ENCODE results near the gene SERGEF.

DNA sequence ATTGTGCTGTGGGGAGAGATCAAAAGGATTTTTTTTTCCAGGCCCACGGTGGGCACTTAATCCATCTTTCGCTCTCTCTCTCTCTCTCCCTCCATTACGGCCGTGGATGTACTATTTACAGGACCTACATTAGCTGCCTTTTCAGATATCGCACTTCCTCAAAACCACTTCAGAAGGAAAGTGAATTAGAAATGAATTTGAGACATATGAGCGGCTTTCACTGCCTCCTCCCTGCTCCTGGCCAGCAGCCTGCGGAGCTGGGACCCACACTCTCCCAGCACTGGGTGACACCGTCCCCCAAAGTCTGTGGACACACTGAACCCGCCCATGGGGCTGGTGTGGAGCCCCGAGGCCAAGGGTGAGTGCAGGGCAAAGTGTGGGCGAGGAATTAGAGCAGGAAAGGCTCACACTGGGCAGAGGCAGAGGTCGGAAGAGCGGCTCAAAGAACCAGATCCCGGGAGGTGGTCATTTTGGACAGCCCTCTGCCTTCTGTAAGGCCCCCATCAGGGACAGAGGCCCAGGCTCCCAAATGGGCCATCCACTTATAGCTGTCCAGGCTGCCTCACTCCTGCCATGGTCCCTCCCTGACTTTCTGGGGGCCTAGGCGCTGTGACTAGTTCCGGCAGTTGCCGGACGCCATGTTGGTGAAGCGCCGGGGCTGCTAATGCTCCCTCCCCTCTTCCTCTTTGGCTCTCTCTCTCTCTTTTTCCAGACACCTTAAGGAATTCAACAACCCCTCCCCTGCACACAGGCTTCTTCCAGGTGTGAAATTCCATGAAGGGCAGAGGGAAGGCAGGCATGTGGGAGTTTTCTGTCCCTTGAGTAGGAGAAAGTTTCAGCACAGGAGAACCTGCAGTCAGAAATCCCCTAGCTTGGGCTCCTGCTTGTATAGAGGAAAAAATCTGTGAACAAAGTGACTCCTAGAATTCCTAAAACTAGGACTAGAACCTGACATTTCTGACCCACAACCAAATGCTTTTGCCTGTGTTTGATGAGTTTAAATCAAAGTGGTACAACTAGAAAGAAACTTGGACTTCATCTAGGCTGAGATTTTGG lies 445.7 kb downstream of the SOX6 start:
- PRO-cap, 2 experiments, result no peak in any of the 2 experiments

GRCh38 chr11:16186658-16187086 lies 169.7 kb downstream of the SOX6 start:
- PRO-cap, 2 experiments, result no peak in any of the 2 experiments

- PRO-cap, 2 experiments, result no peak in any of the 2 experiments
These were observed 162.5 kb downstream of the SOX6 start for GRCh38 chr11:16193636-16194554.

DNA sequence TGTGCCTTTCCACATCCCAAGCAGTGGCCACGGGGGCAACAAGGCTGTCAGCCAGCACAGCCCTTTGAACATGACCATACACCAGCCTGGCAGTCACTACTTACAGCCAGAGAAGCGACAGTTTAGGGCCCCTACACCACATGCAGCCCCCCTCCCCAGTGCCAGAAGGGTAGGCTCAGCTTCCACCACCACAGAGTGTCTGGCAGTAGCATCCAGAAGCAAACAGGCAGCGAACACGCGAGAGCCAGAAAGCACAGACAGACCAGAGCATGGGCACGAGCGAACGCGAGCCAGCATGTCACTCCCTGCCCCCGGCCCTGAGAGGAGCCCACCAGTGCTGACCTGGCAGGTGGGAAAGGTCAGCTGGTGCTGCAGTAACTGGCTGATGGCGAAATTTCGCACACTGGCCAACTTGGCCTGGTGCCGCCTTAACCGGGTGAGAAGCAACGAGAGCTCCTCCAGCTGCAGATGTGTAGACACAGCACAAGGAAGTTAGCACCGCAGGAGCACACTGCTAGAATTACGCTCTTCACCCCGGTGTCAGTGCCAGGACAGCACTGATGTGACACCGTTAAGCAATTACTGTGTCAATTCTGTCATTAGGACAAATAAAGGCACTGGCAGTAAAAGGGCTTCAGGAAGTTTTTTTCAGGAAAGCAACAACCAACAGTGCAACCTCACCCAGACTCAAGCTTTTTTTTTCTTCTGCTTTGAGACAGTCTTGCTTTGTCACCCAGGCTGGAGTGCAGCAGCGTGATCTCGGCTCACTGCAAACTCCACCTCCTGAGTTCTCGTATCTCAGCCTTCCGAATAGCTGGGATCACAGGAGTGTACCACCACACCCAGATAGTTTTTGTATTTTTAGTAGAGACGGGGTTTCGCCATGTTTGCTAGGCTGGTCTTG lies 76.6 kb downstream of the C11orf58 start:
- PRO-cap, 2 experiments, result no peak in any of the 2 experiments

GRCh38 chr11:17414073-17414676 lies 25.7 kb upstream of the KCNJ11 start:
- PRO-cap, 2 experiments, result no peak in any of the 2 experiments

DNA sequence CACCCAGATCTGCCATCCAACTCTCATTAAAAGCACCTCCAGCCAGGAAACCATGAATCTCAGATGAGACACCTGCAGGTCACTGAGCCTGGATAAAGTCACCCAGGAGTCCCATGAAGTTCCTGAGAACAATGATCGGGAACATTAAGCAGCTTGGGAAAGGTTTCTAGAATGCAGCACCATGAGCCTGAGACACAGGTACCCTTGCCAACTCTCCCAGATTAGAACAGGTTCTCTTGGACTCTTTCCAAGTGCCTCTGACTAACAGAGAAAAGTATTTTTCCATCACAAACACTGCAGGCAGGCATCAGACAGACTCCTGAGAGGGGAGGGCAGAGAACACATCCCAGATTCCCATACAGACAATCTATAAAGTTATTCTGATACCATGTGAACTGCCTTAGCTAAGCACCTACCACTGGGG lies 27.4 kb downstream of the SERGEF start:
- PRO-cap, 2 experiments, result no peak in any of the 2 experiments

- PRO-cap, 2 experiments, result peak in 2 of 2 experiments; most common plus-strand start chr11:18013237 (in 2); most common minus-strand start chr11:18012922 (in 1)
These were observed at the start of gene SERGEF for GRCh38 chr11:18012837-18013903. Gene SERGEF, minus strand, starts transcription at chr11:18013047.

- PRO-cap, 2 experiments, result no peak in any of the 2 experiments
These were observed 379 bp downstream of the HPS5 start for GRCh38 chr11:18321626-18321896.

DNA sequence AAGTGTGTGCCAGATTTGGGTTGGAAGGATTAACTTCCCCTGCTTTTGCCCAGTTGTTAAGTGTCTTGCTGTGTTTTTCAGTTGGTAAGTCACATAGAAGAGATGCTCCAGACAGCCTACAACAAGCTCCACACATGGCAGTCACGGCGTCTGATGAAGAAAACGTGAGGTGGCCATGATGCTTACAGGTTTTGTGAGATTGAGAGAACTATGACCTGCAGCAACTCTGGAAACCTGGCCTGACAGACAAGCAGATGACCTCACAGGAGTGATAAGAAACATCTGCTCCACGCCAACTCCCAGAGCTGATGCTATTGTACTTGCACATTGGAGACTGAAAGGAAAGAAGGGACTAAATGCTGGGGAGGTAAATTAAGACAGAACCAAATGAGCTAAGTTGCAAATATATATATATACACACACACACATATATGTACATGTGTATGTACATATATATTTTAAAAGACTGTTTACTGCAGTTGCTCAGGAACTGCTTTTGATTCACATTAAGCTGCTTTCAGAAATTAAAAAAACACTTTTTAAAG lies 28.6 kb upstream of the LDHA start:
- PRO-cap, 2 experiments, result no peak in any of the 2 experiments

DNA sequence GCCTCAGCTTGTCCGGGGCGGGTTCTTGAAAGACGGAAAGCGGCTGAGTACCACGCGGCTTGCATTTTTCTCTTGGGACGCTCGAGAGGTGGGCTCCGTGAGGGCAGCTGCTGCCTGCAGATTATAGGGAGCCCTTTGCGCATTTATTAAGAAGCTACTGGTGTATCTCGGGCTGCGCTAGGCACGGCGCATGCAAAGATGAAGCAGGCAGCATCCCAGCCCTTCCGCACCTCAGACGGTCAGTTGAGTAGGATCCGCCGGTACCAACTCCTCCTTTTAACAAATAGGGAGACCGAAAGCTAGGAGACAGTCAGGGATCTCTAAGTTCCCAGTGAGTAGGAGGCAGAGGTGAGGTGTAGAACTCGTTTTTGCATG lies 660 bp downstream of the LDHA start:
- PRO-cap, 2 experiments, result no peak in any of the 2 experiments

DNA sequence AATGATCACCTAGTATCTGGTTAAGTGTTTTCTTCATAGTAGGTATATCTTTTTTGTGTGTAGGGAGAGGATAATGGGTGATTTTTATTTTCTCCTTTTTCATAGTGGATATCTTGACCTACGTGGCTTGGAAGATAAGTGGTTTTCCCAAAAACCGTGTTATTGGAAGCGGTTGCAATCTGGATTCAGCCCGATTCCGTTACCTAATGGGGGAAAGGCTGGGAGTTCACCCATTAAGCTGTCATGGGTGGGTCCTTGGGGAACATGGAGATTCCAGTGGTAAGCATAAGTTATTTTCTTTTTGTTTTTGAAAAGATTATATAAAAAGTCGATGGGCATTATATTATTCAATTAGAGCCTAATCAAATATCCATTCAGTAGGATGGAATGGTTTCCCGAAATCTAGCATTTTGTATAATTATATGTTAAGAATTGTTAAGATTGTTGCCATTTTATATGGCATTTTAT lies 8.4 kb downstream of the LDHA start:
- PRO-cap, 2 experiments, result no peak in any of the 2 experiments

GRCh38 chr11:18408439-18409248 lies 3.5 kb upstream of the LDHC start:
- PRO-cap, 2 experiments, result no peak in any of the 2 experiments

- PRO-cap, 2 experiments, result no peak in any of the 2 experiments
These were observed 28.2 kb downstream of the LDHAL6A start for GRCh38 chr11:18483797-18484251.

DNA sequence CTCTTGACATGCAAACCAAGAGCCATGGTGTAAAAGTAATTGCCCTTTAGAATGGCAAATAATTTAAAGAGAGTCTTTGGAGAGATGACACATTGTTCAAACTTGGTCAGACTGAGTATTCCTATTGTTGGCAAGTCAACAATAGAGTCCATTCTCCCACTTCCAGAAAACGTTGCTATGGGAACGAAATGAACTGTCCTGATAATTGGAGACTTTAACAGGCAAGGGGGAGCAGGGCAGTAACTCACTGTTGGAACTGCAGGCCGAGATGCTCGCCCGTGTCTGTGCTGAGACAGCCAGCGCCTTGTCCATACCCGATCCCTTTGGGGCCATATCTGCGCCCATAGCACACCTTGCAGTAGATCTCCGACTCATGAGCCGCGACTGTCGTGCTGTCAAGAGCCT lies 13.9 kb downstream of the CSRP3 start:
- PRO-cap, 2 experiments, result no peak in any of the 2 experiments

- PRO-cap, 2 experiments, result no peak in any of the 2 experiments
These were observed 104.2 kb upstream of the E2F8 start for GRCh38 chr11:19344781-19345498.

- PRO-cap, 2 experiments, result no peak in any of the 2 experiments
These were observed 104.9 kb upstream of the E2F8 start for GRCh38 chr11:19345499-19346128.

DNA sequence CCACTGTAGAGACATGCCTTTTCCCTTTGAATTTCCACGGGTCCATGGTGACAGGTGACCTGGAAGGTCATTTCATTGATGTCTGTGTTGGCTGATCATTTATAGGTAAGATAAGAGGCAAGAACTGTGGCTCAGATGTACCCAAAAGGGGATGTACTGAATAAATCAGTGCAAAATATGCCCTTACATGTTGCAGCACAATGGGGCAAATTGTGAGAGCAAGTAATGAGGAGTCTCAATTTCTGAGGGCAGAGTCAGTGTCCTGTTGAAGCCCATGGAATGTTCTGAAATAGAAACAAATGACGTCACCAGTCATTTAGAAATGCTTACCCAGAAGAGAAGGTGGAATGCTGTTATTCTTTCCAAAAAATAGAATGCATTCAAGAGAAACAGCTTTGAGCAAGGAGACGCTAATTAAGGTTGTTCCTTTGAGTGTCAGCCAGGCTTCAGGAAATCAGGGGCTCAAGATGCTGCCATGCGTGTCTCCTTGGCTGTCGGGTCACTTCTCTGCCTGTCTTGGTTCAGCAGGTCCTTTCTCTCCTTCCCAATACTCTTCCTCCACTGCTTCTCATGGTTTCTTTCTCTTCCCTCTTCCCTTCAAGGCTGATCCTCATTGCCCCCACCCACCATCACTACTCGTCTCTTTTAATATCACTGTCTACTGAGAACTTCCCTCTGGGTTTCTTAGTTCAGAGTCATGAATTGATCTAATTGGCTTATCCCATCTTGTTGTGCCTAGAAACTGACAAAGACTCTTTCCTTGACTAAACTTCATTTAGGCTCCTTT lies 118.8 kb upstream of the E2F8 start:
- PRO-cap, 2 experiments, result no peak in any of the 2 experiments

GRCh38 chr11:19368826-19369580 lies 128.3 kb upstream of the E2F8 start:
- PRO-cap, 2 experiments, result no peak in any of the 2 experiments

GRCh38 chr11:19401634-19402256 lies 161.0 kb upstream of the E2F8 start:
- PRO-cap, 2 experiments, result no peak in any of the 2 experiments

GRCh38 chr11:19432148-19433249 lies 191.8 kb upstream of the E2F8 start:
- PRO-cap, 2 experiments, result no peak in any of the 2 experiments

Data from right ventricle myocardium (tissue), 1 donor.